ENCODE measurements around a stretch of chr16.

DNA sequence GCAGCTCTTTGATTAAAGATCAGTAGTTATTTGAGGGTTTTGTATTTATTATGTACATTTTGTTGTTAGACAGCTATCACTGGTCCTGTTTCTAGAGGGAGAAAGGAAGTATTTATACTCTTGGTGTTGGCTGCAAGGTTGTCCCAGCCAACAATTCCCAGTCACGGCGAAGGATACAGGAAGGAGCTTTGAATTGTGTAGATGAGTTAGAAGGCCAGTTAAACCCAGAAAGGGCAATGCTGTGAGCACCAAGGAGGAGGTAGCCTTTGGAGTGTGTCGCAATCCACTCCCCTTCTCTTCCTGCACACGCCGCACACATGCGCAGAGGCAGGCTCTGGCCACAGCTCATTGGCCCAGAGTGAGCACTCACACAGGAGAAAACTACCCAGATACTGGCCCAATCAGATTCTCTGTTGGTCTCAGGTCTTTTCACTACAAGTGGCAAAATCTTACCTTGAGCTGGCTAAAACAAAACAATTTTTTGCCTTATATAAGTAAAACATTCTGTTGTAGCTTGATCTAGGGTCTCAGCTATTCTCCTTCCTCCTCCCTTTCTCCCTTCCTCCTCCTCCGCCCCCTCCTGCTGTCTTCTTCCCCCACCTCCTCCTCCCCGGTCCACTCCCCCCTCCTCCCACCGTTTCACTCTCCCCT lies 345.1 kb downstream of the CPPED1 start:
- PRO-cap = no peak

- PRO-cap = no peak
Measured at GRCh38 chr16:12901954-12902643, 701 bp downstream of the SHISA9 start.

GRCh38 chr16:14004433-14004940 lies 66.6 kb upstream of the MRTFB start:
- PRO-cap = no peak

- PRO-cap = no peak
Measured at GRCh38 chr16:14073262-14073743, 2.2 kb downstream of the MRTFB start.

DNA sequence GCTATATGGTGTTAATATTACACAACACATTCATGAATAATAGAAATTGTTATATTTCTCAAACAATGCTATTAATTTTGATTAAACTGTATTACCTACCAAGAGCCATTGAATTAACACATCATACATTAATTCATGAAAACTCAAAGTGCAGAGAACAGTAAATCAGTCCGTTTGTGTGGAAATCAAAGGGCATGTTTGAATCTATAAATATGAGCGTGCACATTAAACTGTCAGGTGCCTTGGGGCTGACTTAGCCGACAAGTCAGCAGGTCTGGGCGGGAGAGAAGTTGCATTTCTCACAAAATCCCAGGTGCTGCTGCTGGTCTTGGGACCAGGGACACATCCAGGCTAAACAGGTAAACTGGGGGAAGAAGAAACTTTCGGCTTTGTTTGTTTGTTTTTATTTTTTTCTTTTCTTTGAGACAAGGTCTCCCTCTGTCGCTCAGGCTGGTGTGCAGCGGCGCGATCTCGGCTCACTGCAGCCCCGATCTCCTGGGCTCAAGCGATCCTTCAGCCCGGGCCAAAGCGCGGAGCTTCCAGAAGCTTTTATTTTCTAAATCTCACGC lies 213.8 kb downstream of the MRTFB start:
- PRO-cap = no peak

GRCh38 chr16:14300645-14301181 lies 229.6 kb downstream of the MRTFB start:
- PRO-cap = unidirectional peak, plus-strand start at chr16:14301069

GRCh38 chr16:14345780-14346193 lies 274.7 kb downstream of the MRTFB start:
- PRO-cap = no peak

- PRO-cap = no peak
Measured at GRCh38 chr16:14370283-14370693, 259.8 kb downstream of the PARN start.

- PRO-cap = no peak
Measured at GRCh38 chr16:14564247-14564729, 65.8 kb downstream of the PARN start.

DNA sequence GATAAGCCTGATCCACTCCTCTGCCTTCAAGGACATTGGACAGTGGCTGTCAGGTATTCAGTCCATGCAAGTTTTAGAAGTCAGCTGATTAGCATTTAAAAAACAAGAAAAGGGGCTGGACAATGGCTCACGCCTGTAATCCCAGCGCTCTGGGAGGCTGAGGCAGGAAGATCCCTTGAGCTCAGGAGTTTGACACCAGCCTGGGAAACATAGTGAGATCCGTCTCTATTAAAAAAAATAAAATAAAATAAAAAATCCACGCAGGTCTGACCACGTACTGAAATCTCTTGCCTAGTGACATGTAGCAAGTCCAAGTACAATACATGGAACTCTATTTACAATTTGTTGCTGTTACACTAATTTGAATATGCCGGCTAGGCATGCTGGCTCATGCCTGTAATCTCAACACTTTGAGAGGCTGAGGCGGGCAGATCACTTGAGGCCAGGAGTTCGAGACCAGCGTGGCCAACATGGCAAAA lies 20.2 kb downstream of the PARN start:
- PRO-cap = no peak

DNA sequence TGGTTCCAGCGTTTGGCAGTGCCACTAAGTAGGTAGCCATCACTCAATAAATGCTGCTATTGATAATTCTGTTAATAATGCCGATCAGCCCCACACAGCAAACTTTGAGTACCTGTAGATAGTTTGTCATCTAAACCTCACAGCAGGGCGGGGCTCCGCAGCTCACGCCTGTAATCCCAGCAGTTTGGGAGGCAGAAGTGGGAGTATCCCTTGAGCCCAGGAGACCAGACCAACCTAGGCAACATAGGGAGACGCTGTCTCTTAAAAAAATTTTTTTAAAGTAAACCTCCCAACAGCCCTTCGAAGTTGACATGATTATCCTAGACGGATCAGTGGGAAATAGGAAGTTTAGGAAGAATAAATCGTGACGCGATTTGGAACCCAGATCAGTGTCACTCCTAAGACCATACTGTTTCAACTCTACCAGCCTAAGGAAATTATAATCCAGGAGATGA lies 1.7 kb downstream of the BFAR start:
- PRO-cap = no peak

DNA sequence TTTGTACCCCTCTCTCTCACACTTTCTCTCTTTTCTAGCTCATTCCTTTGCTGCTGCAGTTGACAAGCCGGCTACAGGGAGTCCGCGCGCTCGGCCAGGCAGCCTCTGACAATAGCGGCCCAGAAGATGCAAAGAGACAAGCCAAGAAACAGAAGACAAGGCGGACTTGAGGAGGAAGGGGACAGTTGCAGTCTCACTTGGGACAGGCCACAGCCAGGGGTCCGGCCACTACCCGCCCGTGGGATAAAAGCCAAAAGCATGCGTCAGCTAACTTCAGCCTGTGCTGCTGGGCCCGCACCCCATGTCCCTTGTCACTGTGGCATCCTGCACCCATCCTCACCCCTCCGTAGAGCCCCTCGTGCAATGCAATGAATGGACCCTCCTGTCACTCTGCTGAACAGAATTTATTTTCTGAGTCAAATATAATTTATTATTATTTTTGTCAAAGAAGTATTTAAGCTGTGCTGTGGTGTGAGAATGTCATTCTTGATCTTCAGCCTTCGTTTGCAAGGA lies 41.7 kb upstream of the NPIPA1 start:
- PRO-cap = no peak

DNA sequence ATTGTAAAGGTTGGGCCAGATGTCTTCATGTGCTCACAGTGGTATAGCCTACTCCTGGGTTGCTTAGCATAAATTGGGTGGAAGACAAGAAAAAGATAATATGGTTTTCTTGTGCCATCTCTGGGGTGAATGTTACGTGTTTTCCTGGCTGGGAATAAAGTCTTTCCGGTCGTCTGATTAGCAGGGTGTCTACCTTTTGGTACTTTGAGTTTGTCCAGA lies 1.5 kb downstream of the PDXDC1 start:
- PRO-cap = no peak

- PRO-cap = no peak
Measured at GRCh38 chr16:15032482-15032966, 23.4 kb downstream of the NTAN1 start.

- PRO-cap = no peak
Measured at GRCh38 chr16:15060409-15061684, 5.0 kb upstream of the NTAN1 start.

DNA sequence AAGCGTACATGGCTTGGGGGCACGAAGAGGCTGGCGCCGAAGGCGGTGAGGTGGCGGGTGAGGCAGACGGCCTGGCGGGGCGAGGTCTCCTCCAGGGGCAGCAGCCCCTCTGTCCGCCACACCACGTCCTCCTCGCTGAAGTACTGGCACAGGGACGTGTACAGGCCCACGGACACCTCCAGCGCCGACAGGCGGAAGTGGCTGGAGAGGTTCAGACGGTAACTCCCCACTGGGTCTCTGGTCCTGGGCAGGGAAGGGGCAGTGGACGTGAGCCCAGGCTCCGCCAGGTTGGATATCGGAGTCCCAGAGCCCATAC lies 36.1 kb upstream of the RRN3 start:
- PRO-cap = no peak

DNA sequence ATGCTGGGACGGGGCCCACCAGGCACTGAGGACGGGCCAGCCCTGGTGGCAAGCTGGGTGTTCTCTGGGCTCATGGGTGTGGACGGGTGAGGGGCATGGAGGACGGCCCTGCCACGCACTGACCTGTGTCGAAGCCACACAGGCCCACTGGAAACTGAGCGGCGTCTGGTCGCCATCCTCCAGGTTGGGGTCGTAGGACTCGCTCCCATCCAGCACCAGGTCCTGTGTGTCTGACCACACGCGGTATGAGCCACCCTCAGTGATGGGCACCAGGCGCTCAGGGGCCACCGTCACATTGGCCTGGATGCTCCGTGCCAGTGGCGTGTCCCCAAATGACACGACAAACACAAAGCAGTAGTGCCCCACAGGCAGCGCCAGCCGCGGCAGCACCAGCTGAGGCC lies 41.5 kb upstream of the RRN3 start:
- PRO-cap = no peak

DNA sequence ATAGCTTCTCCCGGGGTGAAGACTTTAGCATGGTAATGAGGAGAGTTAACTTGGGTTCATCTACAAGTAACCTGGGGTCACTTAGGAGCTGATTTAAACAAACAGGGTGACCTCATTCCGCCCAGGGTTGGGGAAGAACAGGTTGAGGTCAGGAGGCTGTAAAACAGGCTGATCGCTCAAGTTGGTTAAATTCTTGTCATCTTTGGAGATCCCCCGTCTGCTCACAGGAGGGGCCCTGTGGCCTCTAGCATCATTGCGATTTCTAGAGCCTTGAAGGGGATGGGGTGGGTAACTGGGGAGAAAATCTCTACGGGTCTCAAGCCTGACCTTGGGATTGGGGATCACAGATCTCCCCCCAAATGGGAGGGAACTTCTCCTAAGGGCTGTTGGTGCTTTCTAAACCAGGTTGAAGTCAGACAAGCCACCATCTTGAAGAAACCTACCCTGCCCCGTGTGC lies 1.8 kb downstream of the MPV17L start:
- PRO-cap = no peak

DNA sequence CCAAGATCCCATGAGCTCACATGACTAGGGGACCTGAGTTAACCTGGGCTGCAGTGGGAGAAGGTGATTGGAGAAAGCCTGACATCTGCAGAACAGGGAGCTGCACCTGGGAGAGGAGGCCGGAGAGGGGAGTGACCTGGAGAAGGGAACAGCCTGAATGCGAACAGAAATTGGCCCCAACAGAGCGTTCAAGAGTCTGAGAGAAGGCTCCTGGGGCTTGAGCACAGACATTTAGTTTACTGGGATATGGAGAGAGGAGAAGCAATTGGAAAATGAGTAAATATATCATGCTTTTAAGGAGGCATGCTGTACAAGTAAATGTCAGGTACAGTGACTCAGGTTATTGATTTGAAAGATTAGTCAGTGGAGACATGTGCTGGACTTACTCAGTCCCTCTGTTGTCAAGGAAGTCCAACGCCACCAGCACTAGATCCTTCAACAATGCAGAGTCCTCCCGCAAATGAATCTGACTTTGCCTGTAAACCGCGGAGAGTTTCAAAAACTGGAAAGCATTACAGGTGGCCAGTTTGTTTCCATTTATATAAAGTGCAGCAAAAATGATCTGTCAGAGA lies 28.2 kb downstream of the BMERB1 start:
- PRO-cap = no peak

DNA sequence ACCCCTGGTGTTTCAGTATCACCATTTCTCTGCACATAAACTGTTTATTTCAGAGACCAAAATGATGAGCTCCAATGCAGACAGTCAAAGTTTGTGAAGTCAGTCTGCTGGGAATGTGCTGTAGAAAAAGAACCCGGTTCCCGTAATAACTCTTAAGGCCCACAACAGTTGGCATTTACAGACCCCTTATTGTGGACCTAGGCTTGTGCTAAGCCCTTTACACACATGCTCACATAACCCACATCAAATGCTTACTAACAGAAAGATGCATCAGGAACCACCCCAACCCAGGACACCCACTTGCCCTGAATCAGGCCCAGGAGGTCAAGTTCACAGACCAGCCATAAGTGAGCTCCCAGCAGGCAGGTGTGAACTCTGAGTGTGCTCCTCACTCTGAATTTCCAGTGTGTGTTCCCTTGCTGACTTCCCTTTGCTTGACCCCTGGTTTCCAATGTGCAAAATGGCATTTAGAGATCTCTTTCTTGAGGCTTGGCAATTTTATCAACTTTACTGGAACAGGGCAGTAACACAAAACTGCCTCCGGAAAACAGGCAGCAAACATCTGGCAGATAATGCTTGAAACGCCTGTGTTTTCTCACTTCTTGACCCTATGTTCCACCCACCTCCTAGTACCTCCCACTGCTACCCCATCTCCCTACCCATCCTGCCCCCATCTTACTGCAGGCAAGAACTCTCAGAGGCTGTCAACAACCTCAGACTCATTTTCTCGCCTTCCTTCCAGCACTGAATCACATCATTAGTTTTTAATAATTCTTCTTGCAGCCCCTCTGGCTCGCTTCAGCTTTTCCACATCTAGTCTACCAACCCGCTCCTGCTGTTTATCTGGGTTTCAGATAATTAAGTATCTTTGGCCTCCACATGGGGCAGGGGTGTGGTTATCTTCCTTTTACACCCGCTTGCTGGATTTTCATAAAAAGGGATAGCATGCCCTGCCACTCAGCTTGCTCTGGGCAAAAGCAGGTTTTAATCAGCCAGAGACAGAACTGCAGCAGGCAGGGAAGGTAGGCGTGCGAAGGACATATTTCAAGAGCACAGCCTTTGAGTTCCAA lies 87.2 kb downstream of the BMERB1 start:
- PRO-cap = no peak

All from left ventricle myocardium (tissue), 1 donor.